LNCaP clone FGC (cell line): Measurements from ENCODE around the gene PLAGL1.

GRCh38 chr6:142378058-142378974, 76.5 kb downstream of the ADGRG6 start:
- RRBS, 2 experiments: no CpG with 5 or more reads among the region's 2 CpGs

DNA sequence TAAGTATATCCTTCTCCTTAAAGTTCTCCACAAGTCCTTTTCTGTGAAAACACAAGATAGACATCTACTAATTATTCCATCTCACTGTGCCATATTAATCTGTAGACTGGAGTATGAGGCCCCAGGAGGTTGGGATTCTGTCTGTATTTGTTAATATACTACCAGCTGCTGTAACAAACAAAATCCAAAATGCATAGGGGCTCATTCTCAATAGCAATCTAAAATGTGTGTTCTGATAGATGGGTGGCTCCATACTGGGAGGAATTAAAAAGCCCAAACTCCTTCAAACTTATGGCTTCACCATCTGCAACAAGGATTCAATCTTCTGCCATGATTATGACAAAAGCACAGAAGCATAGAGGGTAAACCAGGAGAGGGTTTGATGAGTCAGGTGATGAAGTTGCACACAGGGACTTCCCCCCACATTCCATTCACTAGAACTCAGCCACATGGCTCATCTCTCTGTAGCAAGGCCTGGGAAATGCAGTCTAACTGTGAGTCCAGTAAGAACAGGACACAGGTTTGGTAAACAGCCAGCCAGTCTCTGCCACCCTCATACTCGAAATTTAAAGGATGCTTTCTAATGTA, 143.0 kb downstream of the HIVEP2 start:
- RRBS, 2 experiments: no CpG with 5 or more reads among the region's 1 CpG

- RRBS, 2 experiments: no CpG with 5 or more reads among the region's 13 CpGs
Measured at GRCh38 chr6:142842334-142843289, 102.4 kb downstream of the HIVEP2 start.

- RRBS, 2 experiments: no CpG with 5 or more reads among the region's 4 CpGs
Measured at GRCh38 chr6:142858949-142859432, 86.0 kb downstream of the HIVEP2 start.

- RRBS, 2 experiments: no CpG with 5 or more reads among the region's 4 CpGs
Measured at GRCh38 chr6:142879473-142880230, 65.3 kb downstream of the HIVEP2 start.

DNA sequence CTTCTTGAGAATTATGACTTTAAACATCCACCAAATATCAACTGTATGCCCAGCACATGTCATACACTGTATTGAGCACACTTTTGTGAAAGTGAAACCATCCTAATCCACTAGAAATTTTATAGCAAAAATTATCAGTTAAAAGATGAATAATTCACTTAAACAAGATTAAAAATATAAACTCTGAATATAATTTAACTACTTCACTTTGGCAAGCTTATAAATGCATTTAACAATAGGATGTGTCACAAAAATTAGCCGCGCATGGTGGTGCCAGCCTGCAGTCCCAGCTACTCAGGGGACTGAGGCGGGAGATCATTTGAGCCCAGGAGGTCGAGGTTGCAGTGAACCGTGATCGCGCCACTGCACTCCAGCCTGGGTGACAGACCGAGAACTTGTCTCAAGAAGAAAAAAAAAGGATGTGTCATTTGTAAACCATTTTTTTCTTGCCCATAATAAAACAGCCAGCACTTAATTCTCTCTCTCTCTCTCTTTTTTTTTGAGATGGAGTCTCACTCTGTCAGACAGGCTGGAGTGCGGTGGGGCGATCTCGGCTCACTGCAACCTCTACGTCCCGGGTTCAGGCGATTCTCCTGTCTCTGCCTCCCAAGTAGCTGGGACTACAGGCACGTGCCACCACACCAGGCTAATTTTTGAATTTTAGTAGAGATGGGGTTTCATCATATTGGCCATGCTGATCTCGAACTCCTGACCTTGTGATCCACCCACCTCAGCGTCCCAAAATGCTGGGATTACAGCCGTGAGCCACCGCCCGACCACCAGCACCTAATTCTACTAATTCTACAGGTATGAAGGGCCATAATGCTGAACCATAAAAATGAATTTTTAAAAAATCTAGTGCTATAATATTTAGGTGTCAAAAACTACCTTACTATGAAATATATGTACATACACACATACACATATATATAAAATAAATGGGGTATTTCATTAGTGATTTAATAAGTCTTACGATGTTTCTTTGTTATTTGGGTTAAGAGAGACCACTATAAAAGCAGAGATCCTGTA, 9.0 kb downstream of the HIVEP2 start:
- RRBS, 2 experiments: no CpG with 5 or more reads among the region's 21 CpGs

GRCh38 chr6:143060102-143060619, 528 bp upstream of the AIG1 start:
- RRBS, 2 experiments: under 1 to 2% methylated on average over 12 of the region's 28 CpGs

DNA sequence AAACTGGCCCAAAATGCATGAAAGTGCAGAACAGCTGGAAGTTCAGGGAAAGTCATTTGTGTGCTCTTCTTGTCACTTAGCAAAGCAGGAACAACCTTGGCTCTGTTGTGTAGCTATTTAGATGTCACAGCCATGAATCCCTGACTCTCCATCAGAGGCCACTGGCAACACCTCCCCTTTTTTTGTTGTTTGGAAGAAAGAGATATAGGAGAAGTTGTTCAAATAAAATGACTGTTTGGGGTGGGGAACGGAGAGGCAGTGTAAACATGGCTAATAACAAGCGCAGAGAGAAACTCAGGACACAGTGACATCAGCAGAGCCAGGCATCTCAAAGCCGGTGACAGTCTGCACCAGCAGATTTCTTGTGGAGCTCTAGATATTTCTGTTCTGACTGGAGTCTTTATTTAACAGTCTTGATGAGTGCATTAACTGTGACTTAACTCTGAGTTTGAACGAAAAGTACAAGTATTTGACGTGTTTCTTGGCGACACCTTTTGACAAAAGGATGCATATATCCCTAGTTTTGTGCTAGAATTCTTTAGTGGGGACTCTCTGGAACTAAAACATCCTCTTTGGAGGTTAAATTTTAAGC, 54.0 kb downstream of the ADAT2 start:
- RRBS, 2 experiments: no CpG with 5 or more reads among the region's 6 CpGs

- RRBS, 2 experiments: no CpG with 5 or more reads among the region's 9 CpGs
Measured at GRCh38 chr6:143449521-143450003, 933 bp downstream of the ADAT2 start.

- RRBS, 2 experiments: no CpG with 5 or more reads among the region's 8 CpGs
Measured at GRCh38 chr6:143629601-143630000, 48.2 kb upstream of the PHACTR2 start.

- RRBS, 2 experiments: no CpG with 5 or more reads among the region's 12 CpGs
Measured at GRCh38 chr6:143743215-143744083, 65.7 kb downstream of the PHACTR2 start.

DNA sequence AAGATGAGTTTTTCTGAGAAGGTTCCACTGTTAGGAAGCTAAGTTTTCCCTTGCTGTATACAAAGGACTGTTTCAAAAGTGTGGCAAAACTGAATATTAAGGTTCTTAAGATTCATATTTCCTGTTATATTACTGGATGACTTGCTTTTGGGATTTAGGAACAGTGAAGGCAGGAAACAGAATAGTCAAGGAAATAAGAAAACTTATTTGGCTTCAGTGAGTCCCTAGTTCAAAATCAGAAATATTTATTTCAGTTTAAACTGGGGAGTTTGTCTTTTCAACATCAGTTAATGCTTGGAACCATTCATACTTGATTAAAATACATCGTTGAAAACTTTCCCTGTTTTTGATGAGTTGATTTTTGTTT, 298 bp upstream of the ZC2HC1B start:
- RRBS, 2 experiments: no CpG with 5 or more reads among the region's 1 CpG

DNA sequence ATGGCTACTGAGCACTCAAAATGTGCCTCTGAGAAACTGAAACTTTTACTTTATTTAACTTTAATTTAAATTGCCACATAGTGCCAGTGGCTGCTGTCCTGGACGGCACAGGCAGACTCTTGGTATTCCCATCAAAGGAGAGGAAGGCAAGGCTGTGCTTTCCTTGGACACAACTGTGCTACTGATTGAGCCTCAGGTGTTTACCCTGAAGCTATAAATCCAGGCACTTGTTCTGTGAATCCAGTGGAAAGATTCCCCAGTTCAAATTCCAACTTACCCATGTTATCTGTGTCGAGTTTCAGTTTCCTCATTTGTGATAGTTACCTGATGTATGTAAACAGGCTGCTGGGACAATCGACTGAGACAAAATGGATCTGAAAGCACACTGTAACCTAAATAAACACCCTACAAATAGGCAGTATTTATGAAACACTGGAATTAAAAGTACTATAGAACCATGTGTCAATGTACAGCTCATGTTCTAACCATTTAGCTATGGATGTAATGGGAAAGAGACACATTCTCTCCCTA, 57.2 kb downstream of the PLAGL1 start:
- RRBS, 2 experiments: no CpG with 5 or more reads among the region's 3 CpGs

- RRBS, 2 experiments: 47 to 72% methylated on average over 57 of the region's 124 CpGs
Measured at GRCh38 chr6:144007743-144008880, at the start of gene PLAGL1. TSS of gene PLAGL1 (minus strand) at chr6:144008259.

DNA sequence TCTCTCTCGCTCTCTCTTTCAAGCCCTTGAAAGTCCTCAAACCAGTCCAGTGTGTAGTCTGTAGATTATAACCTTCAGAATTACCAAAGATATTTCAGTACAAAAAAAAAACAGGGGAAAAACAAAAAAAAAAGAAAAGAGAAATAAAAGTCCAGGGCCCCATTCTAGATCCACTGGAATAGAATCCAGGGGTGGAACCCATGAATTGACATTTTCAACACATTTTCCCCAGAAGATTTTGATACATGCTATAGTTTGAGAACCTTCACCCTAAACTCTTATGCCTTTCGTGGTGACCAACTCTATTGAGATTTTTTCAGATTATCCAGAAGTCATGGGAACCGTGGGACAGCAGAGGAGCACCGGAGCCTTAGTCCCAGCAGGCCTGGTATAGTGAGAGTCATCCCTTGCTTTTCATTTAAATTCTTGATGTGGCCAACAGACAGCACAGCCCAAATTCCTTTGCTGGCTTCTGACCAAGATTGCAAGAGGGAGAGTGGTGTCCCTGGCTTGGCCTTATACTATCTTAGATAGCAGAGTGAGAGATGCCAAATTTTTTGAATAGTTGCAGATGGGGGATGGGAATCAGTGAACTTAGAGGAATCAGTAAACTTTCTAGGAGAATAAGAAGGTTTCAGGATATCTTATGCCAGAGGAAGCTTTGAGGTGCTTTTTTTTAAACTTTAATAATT, 7.7 kb downstream of the STX11 start:
- RRBS, 2 experiments: no CpG with 5 or more reads among the region's 4 CpGs

GRCh38 chr6:144159733-144160130, 9.4 kb downstream of the STX11 start:
- RRBS, 2 experiments: no CpG with 5 or more reads among the region's 4 CpGs

GRCh38 chr6:144298209-144298713, 13.1 kb downstream of the UTRN start:
- RRBS, 2 experiments: no CpG with 5 or more reads among the region's 7 CpGs

- RRBS, 2 experiments: no CpG with 5 or more reads among the region's 8 CpGs
Measured at GRCh38 chr6:144473623-144473961, 188.5 kb downstream of the UTRN start.

GRCh38 chr6:146027501-146027760, 1.4 kb upstream of the GRM1 start:
- RRBS, 2 experiments: under 1 to 4% methylated on average over 1 of the region's 9 CpGs

- RRBS, 2 experiments: no CpG with 5 or more reads among the region's 6 CpGs
Measured at GRCh38 chr6:146896196-146896909, 297.6 kb downstream of the ADGB start.